Prostate gland (tissue), 2 donors: ENCODE results near the gene CCPG1.

GRCh38 chr15:52567285-52567598 lies 1.6 kb downstream of the ARPP19 start:
- PRO-cap: no peak
- RAMPAGE, long total RNA, 2 experiments: no peak in any of the 2 experiments

- PRO-cap: no peak
- RAMPAGE, long total RNA, 2 experiments: no peak in any of the 2 experiments
Measured at GRCh38 chr15:52568113-52568394, 776 bp downstream of the ARPP19 start.

DNA sequence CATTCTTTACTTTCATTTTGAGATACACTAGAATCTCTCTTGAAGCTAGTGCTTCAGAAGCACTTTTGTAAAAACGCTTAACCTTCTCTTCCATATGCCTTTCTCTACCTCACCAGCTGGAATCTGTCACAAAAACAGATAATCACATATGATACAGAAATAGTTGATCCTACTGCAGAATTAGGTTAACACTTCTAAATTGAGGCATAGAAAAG lies 1.5 kb downstream of the ATOSA start:
- PRO-cap: no peak
- RAMPAGE, long total RNA, 2 experiments: no peak in any of the 2 experiments

DNA sequence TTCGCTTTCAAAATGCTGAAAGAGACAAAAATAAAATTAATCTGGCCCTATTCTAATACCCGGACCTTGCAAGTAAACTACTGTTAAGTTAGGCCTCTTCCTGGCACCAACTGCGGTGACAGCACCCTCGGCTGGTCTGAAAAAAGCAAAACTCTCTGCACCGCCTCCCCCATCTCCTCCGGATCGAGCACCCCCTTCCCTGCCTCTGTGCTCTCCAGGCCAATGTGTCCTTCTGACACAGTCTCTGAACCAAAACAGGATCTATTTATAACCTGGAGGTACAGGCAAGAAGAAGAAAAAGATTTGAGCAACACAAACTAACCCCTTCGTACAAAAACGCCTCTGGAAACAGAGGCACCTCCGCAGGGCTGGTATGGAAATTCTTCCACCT lies 1.1 kb downstream of the ATOSA start:
- PRO-cap: bidirectional peak, plus-strand start at position 172 of the sequence, minus-strand start at position 112 of the sequence; bidirectional peak, plus-strand start outside the sequence, minus-strand start at position 207 of the sequence
- RAMPAGE, long total RNA, 2 experiments: no peak in any of the 2 experiments

- PRO-cap: no peak
- RAMPAGE, long total RNA, 2 experiments: no peak in any of the 2 experiments
Measured at GRCh38 chr15:52780559-52781133, 9.5 kb downstream of the ONECUT1 start.

DNA sequence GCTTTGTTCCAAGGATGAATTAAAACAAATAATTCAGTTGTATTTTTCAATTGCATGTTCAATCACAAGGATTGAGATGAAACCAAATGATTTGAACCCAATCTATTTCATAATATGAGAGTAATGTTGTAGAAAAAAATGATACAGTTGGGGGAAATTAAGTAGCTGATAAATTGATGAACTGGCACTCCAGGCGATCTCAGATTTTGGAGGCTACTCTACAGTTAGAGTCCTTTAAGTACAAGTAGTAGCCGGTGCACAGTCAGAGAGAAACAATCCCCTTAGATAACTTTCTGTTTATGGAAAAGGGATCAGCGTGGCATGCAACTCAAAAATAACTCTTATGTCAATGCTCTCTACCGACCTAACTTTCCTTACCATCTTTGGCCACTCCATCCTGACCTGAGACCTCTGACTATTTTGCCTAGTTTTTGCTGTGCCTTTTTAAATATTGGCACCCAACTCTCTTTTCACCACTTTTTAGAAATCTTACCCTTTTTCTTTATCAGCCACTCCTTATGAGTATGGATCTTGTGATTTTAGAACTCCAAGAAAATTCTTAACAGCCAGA lies 299.6 kb downstream of the UNC13C start:
- PRO-cap: no peak
- RAMPAGE, long total RNA, 2 experiments: no peak in any of the 2 experiments

- PRO-cap: no peak
- RAMPAGE, long total RNA, 2 experiments: no peak in any of the 2 experiments
Measured at GRCh38 chr15:55197281-55197579, 489 bp upstream of the RSL24D1 start.

DNA sequence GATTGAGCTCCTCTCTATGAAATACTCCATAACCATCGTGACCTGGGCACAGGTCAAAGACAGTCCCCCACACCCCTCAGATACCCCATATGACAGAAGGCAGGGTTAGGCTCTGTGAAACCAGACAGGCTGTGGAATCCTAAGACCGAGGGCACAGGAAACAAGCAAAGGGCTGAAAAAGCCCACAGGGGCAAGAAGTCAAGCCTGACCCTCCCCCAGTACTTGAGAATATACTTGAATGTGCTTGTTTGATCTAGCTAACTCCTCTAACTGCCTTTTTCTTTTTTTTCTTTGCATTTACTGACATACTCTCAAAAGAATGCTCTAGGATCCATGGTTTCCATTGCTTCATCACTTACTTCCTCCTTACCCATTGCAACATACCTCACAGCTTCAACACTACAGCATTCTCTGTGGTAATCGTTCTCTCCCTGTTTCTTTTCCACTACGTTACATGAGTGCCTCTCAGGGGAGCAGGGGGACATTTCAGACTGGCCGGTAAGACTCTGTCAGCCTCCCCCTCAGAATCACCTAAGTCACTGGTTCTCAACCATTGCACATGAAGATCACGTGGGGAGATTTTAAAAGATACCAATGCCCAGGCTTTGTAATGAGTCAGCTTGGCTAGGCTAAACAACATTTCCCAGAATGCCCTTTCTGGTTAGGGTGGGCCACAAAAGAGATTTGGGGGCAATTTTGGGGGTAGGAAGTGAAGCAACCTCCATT lies 24.4 kb upstream of the RSL24D1 start:
- PRO-cap: no peak
- RAMPAGE, long total RNA, 2 experiments: no peak in any of the 2 experiments

DNA sequence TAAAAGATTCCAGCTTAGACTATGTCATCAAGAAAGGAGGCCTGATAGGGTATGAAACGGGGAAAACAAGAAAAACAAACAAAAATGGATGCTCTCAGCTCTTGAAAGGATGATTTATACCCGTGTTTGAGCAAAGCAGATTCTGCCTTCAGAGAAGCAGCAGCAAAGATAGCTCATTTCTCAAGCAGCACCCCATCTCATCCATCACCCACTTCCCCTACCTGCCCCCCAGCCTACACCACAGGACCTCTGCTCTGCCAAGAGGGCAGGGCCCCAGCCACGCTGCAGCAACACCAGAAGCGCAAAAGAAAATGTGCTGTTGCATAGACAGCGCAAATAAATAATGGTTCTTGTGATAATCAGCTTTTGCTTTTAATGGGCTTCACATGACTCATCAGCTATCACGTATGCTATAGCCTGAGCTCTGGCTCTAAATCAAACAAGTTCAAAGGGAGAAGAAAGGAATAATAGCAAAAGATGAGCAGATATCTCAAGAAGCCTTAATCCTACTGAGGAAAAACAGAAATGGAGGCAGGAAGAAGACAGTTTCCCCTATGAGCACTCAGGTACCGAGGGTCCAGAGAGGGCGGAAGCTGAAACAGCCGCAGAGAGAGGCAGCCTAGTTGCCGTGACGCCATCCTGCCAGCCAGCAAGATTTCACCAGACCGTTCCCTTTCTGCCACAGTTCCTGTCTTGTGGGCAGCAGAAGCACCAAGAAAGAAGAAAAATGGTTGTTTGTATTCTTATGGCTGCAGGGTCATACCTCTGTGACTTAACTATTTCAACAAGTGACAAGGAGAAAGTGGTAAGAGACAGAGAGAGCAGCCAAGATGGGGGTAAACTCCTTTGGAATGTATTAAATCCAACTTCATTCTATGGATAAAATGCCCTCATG lies 22.1 kb downstream of the RAB27A start:
- PRO-cap: unidirectional peak, plus-strand start at position 684 of the sequence
- RAMPAGE, long total RNA, 2 experiments: no peak in any of the 2 experiments

DNA sequence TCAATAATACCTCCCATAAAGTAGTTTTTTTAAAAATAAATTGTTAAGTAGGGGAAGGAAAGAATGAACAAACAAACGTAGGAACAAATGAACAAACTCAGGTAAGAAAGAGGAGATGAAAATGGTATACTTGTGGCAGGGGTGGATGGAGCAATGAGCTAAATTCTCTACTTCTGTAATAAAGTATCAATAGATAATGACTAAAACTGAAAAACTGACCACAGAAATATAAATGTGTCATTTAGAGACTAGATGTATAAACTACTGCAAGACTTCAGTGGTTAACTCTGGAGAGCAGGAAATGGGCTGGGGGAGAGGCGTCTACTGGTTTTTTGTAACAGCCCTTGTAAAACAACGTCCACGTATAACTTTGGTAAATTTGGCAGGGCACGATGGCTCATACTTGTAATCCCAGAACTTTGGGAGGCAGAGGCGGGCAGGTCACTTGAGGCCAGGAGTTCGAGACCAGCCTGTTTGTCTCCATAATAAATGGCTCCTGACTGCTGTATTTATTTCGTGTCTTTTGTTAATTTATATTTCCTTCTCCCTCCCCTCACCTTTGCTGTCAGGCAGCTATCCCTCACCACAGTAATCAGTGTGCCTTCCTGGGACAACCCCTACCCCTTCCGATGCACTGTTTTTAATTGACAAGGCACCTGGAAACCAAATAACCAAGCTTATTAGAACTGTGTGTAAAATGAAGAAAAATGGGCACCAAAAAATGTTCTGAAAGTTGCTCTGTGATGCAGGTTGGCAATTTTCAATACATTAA lies 12.4 kb downstream of the RAB27A start:
- PRO-cap: no peak
- RAMPAGE, long total RNA, 2 experiments: no peak in any of the 2 experiments

DNA sequence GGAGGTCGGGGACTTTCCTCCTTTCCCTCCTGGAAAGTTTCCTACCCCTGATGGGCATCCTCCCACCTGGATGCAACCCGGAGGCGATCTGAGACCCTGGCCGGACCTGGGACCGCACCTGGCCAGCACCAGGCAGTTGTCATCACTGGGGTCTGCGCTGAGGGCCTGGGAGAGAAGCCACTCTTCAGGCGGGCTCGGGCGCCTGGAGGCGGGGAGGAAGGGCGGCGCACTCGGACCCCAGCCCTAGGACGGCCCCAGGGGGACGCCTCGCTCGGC lies 289 bp downstream of the RAB27A start:
- PRO-cap: no peak
- RAMPAGE, long total RNA, 2 experiments: no peak in any of the 2 experiments

DNA sequence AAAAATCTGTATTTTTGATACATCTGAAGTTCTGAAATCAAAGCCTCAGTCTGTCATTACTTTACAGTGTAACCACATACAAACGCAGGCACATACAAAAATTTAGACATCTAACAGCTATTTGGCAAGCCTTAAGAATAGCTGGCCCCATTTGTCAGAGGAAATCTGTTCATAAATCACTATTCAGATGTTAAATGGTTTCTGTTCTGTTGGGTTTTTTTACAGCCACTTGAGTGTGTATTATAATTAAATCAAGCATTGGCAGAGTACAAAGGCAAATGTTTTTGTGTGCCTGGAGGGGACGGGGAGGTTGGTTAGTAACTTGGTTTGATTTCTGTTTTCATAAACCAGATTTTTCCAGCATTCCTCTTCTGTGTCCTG lies 24.1 kb downstream of the PIGB start:
- PRO-cap: unidirectional peak, plus-strand start at position 287 of the sequence
- RAMPAGE, long total RNA, 2 experiments: no peak in any of the 2 experiments

DNA sequence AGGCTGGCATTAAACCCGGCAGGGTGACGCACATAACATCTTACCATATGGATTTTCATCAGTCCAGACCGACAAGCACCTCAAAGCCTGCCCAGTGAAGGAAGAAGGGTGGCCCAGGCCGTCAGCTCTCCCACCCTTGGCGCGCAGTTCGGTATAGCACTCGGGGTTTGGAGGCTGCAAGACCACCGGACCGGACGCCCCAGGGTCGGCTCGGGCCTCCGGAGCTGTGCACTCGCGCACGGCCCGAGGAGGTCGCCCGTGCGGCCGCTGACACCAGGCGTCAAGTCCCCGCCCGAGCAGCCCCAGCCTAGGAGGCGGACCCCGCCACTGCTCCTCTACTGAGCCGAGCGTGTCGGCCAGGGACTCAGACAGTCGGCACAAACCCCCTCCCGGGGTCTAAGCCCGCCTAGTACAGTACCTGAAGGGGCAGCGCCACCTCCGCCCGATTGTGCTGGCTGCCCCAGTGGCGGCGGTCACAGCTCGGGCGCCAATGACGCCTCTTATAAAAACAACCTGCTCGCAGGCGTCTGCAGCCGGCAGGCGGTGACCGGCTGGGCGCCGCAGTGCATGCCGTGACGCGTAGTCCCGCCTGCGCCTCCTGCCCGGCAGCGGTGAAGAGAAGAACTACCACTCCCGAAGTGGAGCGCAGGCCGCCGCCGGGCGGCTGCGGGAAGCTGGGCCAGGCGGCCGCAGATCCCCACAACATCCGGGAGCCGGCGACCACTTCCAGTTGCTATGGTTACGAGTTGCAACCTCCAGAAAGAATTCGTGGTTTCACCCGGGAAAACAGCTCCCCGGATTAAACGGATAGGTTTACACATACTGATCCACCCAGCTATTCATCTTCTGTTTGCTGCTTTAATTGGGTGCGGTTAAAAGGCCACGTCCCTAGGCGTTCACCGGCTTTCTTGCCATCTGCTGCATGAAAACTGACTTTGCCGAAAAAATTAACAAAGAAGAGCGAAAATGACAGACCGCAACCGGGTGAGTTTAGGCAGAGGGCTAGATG lies at the start of gene CCPG1:
TSS of gene CCPG1 (minus strand) at position 557 of the 1,009 bp plus-strand sequence.
- PRO-cap: unidirectional peak, plus-strand start at position 94 of the sequence; bidirectional peak, plus-strand start at position 648 of the sequence, minus-strand start at position 492 of the sequence
- RAMPAGE, long total RNA, 2 experiments: start-site peak on the plus strand in 2 of 2 experiments, centred at positions 674 to 686 of the sequence, 87 to 197 reads per replicate; start-site peak on the minus strand in 2 of 2 experiments, centred at positions 503 to 529 of the sequence, 481 to 575 reads per replicate

- PRO-cap: no peak
- RAMPAGE, long total RNA, 2 experiments: no peak in any of the 2 experiments
Measured at GRCh38 chr15:56043825-56044086, 50.3 kb upstream of the NEDD4 start.

DNA sequence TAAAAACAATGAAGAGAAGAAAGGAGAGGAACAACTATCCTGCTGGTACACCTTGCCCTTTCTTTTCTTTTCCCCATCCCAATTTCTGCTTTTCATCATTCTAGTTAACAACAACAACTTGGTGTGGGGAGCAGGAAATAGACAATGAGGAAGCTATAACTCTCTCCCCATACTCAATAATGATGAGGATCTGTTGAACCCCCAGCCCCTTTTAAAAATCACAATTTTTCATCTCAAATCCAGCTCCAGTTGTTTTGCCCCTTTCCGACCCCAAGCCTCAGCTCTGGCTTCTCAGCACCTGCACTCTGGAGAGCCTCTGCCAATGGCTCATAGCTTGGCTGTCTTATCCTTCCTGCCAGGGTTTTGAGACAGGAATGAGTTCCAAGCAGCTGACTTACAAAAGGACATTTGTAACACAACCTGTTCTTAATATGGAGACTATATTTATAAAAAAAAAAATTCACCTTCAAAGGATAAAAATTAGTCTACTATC lies 105.8 kb upstream of the NEDD4 start:
- PRO-cap: no peak
- RAMPAGE, long total RNA, 2 experiments: no peak in any of the 2 experiments

DNA sequence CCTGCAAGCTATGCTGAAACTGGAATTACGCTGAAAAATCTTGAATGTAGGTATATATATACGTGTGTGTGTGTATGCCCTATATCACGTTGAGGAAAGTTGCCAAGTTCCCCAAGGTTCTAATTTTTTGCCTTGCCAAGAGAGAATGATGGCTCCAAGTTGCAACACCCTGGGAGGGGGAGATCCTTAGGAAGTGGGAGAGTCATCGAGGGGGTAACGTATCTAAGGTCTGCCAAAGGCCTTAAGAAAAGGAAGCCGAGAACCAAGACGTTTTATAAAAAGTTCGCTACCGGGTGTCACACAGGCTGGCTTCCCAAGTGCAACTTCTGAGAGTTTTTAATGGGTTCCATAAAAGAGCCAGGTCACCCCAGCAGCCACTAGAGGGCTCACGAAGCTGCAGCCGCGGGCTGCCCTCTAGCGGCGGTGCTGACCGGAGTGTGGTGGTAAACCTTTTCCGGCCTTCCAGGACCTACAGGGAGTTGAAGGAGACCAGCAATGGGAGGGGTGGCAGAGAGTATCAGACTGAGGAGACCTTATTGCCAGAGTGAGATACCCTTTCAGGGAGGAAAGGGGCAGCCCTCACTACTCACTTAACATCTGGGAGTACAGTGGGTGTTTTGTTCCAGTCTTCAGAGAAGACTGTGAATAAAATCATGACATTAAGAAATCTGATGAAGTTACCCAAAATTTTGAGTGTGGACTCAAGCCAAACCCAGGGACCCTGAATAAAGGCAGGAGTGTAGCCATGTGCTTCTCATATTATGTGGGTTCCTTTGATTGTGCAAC lies 2.3 kb upstream of the RFX7 start:
- PRO-cap: no peak
- RAMPAGE, long total RNA, 2 experiments: no peak in any of the 2 experiments

- PRO-cap: no peak
- RAMPAGE, long total RNA, 2 experiments: no peak in any of the 2 experiments
Measured at GRCh38 chr15:56780237-56780693, 47.0 kb upstream of the ZNF280D start.

DNA sequence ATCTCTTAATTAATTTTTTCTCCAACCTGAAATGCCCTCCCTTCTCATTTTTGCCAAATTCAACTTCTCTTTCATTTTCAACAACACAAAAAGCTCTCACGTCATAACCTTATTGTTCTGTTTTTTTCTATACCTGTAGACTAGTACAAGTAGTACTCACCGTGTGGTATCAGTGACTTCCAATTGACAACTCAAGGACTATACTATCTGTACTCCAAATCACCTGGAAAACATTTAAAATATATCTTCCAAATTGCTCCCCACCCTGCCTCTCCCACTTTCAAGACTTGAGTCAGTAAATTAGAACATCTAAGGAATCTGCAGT lies 72.9 kb upstream of the ZNF280D start:
- PRO-cap: no peak
- RAMPAGE, long total RNA, 2 experiments: no peak in any of the 2 experiments

GRCh38 chr15:56886866-56887999 lies 31.2 kb upstream of the TCF12 start:
- PRO-cap: bidirectional peak, plus-strand start at chr15:56887343, minus-strand start at chr15:56887109; bidirectional peak, plus-strand start at chr15:56887610, minus-strand start at chr15:56887485
- RAMPAGE, long total RNA, 2 experiments: no peak in any of the 2 experiments

DNA sequence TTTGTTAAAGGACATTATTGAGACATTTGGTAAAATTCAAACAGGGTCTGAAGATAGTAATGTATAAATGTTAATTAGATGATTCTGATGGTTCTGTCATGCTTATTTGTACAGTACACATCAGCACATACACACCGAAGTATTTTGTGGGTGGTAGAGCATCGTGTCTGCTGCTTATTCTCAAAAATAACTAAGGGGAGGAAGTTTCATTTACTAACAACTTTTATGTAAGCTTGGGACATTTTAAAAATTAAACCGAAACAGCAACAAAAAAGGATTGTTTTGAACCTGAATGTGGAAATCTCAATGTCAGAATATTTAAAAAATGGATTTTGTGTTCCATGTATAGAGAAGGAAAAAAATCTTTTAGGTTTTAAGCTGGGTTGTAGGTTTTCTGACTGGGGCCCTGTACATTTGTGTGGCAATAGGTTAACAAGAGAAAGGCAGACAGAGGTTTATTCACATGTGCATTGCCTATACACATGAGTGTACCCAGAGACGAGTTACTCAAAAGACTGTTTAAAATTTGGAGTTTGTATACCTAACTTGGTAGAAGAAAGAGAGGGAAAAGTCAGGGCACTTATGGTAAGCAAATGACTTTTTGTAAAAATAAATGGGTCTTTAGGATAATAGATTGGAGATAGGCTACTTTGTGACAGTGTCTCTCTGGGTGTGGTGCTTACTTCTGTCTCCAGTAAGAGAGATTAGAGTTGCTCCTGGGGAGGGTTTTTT lies 224.9 kb downstream of the TCF12 start:
- PRO-cap: no peak
- RAMPAGE, long total RNA, 2 experiments: no peak in any of the 2 experiments